Gastroesophageal sphincter (tissue), 4 donors: Measurements from ENCODE around the genes AVPR1A and RASSF3.

DNA sequence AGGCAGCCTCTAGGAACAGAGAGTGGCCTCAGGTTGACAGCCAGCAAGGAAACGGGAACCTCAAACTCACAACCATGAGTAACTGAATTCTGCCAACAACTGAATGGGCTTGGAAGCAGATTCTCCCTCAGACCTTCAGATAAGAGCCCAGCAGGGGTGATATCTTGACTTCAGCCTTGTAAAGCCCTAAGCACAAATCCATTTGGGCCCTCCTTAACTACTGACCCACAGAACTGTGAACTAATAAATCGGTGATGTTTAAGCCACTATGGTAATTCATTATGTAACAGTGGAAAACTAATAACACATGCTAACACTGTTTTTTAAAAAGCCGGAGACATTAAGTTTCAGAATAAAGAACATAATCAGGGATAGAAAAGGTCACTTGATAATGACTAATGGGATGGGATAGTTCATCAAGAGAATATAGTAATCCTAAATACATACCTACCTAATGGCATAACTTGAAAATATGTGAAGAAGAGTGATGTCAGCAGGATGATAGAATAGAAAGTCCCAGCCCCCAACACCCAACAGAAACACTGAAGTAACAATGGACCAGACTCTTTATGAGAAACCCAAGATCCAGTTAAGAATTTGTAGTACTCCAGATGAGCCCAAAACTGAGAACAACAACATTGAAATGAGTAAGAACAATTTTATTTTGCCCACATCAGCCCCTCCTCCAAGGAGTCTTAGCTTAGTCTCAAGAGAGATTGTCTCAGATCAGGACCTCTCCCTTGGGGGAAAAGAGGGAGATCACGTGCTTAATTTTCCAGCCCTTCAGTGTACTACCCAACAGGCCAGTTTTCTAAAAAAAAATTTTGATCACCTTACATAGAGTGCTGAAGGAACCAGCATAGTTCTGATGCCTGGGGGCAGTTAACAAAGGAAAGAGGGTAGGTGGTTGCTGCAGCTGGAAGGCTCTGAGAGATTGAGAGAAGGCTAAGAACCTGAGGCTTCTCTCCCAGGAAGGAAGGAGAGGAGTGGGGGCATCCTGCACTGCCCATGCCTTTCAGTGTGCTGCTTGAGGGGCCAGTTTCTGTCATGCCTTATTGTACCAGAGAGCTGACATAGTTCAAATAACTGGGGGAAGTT is 36.2 kb downstream of the USP15 start:
- PRO-cap, result no peak
- RAMPAGE, long total RNA, 4 experiments, result no peak in any of the 4 experiments

- PRO-cap, result no peak
- RAMPAGE, long total RNA, 4 experiments, result no peak in any of the 4 experiments
Observed at GRCh38 chr12:62618916-62619324, 152.3 kb downstream of the MON2 start.

GRCh38 chr12:62724789-62725378 is 210.1 kb downstream of the PPM1H start:
- PRO-cap, result no peak
- RAMPAGE, long total RNA, 4 experiments, result no peak in any of the 4 experiments

DNA sequence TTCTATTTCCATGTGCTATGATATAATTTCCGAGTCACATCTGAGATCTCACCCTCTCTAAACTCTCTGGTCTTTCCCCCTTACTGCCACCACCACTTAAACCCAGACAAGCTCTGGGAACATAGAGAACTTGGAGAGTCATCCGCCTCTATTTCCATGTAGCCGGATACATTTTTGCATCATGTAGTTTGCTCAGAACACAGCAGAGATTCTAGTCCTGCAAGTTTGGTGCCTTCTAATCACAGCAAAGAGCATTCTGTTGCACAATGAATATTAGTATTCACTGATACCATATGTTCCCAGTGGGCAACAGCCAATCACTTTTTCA is 34.1 kb downstream of the PPM1H start:
- PRO-cap, result no peak
- RAMPAGE, long total RNA, 4 experiments, result no peak in any of the 4 experiments

DNA sequence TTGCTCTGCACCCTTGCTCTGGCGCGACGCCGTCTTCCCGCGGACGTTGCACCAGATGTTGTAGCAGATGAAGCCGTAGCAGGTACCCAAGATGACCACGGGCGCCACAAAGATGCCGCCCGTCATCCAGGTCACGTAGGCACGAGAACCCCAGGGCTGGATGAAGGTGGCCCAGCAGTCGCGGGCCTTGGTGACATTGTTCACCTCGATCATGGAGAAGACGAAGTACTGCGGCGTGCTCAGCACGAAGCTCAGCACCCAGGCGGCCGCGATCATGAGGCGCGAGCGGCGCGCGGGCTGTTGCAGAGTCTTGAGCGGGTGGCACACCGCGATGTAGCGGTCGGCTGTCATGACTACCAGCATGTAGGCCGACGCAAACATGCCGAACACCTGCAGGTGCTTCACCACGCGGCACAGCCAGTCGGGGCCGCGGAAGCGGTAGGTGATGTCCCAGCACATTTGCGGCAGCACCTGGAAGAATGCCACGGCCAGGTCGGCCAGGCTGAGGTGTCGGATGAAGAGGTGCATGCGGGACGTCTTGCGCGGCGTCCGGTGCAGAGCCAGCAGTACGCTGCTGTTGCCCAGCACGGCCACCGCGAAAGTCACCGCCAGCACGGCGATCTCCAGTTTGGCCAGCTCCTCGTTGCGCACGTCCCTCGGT is 817 bp downstream of the AVPR1A start:
- PRO-cap, result unidirectional peak, minus-strand start at position 604 of the sequence
- RAMPAGE, long total RNA, 4 experiments, result no peak in any of the 4 experiments

GRCh38 chr12:63150715-63151448 is at the start of gene AVPR1A:
Gene AVPR1A (minus strand): TSS chr12:63151201.
- PRO-cap, result bidirectional peak, plus-strand start at chr12:63151288, minus-strand start at chr12:63151201
- RAMPAGE, long total RNA, 4 experiments, result no peak in any of the 4 experiments

DNA sequence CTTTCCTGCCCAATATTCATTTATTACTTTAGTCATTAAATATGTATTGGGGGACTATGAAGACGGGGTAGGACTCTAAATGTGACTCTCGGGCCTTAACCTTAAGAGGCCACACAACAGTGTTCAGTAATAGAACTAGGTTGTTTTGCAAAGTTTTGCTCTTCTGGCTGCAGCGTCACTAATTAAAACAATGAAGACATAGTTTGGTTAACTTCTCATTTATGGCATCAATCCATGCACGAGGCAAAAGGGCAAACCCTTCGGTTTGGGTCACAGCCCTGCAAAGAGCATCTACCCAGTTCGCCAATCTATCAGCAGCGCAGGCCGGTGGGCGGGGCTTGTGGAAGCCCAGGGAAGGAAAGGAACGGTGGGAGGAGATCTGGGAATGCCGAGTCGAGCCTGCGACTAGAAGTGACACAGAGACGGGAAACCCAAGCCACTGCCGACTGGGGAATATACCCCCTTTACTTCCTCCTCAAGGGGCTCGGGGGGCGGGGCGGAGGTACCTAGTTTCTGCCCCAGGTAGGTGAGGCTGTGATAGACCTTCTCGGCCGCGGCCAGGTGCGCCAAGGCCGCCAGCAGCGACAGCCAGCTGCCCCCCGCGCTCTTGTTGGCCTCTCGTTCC is 487 bp downstream of the KICS2 start:
- PRO-cap, result unidirectional peak, plus-strand start at position 382 of the sequence
- RAMPAGE, long total RNA, 4 experiments, result no peak in any of the 4 experiments

- PRO-cap, result no peak
- RAMPAGE, long total RNA, 4 experiments, result no peak in any of the 4 experiments
Observed at GRCh38 chr12:64537235-64537553, 73.1 kb upstream of the RASSF3 start.

GRCh38 chr12:64610427-64610850 is at the start of gene RASSF3:
Gene RASSF3 (plus strand): TSS chr12:64610495.
- PRO-cap, result bidirectional peak, plus-strand start at chr12:64610495, minus-strand start at chr12:64610273
- RAMPAGE, long total RNA, 4 experiments, result start-site peak on the plus strand in 2 of 4 experiments, at chr12:64610573-64610614 at its widest, 191 to 501 reads per replicate

GRCh38 chr12:64630135-64631479 is 20.3 kb downstream of the RASSF3 start:
- PRO-cap, result no peak
- RAMPAGE, long total RNA, 4 experiments, result no peak in any of the 4 experiments

GRCh38 chr12:64631869-64632788 is 21.8 kb downstream of the RASSF3 start:
- PRO-cap, result no peak
- RAMPAGE, long total RNA, 4 experiments, result no peak in any of the 4 experiments

DNA sequence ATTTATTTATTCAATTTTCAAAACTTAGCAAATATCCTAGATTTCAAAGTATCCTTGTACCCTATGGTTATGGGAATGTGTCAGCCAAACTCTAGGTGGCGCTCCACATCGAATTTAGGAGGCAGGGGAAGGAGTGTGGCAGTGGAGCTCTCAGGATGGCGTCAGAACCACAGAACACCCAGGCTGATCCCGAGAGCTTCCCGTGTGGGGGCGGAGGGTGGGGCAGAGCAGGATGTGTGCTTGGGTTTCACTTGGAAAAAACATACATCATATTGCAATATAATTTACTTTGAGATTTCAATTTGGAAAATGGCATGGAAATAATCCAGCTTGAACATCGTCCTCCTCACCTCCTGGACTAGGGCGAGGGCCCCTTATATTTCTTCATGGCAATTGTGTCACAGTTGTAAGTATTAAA is 221.7 kb upstream of the HMGA2 start:
- PRO-cap, result no peak
- RAMPAGE, long total RNA, 4 experiments, result no peak in any of the 4 experiments

- PRO-cap, result no peak
- RAMPAGE, long total RNA, 4 experiments, result no peak in any of the 4 experiments
Observed at GRCh38 chr12:65603350-65604053, 220.8 kb upstream of the HMGA2 start.

GRCh38 chr12:65631530-65632626 is 192.4 kb upstream of the HMGA2 start:
- PRO-cap, result no peak
- RAMPAGE, long total RNA, 4 experiments, result no peak in any of the 4 experiments

GRCh38 chr12:65823383-65824357 is 613 bp upstream of the HMGA2 start:
- PRO-cap, result no peak
- RAMPAGE, long total RNA, 4 experiments, result no peak in any of the 4 experiments

GRCh38 chr12:65896767-65897148 is 72.5 kb downstream of the HMGA2 start:
- PRO-cap, result no peak
- RAMPAGE, long total RNA, 4 experiments, result no peak in any of the 4 experiments

DNA sequence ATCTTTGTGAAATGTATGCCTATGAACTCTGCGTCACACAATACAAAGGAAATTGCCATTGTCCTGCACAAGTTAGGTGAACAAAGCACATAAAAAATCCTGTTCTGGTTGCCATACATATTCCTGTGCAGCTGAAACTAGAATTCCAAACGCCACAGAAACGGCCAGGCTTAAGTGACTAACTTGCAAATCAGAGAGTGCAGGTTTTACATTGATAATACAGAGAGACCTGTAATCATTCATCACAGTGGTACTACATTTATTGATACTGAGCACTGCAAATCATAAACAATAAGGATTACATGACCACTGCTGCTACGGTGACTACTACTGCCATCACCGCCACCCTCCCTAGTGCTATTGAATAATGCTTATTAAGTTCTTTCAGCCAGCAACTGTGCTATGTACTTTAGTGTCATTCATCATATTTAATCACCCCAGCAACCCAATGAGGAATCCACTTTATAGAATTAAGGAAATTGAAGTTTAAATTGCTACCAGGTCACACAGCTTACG is 112.1 kb downstream of the HMGA2 start:
- PRO-cap, result no peak
- RAMPAGE, long total RNA, 4 experiments, result no peak in any of the 4 experiments

- PRO-cap, result no peak
- RAMPAGE, long total RNA, 4 experiments, result no peak in any of the 4 experiments
Observed at GRCh38 chr12:66236138-66236969, 47.3 kb downstream of the IRAK3 start.

DNA sequence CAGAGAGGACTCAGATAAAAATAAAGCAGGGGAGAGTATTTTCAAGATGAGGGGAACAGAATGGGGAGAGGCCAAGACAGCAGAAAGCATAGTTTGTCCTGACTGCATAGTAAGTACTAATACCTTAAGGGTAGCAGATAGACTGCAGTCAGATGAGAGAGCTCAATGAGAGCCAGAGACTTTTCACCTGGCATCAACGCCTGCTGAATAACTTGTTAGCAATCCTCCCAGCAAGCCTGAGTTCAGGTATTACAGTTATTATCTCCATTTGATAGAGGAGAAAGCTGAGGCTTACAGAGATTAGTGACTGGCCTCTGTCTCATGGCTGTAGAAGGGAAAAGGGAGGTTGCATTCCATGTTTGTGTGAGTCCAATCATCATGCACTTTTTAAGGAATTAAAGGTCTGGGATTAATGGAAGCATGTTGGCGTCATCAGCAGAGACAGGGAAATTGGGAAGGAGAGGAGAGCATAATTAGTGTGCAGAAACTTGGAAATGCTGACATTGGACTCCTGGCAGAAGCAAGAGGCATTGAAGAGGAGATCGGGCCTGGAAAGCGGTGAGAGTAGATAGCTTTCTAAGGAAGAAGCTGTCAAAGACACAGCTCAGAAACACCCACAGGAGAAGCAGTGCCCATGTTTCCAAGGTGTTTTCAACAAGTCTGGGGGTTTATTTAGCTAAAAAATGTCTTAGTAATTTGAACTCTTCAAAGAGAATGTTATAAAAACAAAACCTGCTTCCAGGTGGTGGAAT is 49.3 kb downstream of the IRAK3 start:
- PRO-cap, result no peak
- RAMPAGE, long total RNA, 4 experiments, result no peak in any of the 4 experiments

DNA sequence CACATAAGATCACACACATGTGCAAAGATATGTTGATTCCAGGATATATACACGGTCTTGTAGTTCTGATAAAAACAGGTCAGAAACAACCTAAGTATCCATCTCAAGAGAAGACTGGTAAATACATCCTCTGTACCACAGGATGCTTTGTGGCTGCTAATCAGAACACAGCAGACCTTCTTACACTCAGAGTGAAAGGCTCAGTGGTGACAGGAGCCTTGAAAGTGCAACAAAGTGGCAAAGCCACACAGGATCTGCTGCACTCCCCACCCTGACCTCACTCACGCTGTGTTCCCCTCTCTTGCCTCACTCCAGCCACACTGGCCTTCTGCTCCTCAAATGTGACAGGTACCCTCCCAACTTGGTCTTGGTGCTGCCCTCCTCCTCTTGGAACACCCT is 98.1 kb upstream of the GRIP1 start:
- PRO-cap, result no peak
- RAMPAGE, long total RNA, 4 experiments, result no peak in any of the 4 experiments